Mesenteric fat pad (tissue), 1 donor: ENCODE measurements around the gene KIF5B.

DNA sequence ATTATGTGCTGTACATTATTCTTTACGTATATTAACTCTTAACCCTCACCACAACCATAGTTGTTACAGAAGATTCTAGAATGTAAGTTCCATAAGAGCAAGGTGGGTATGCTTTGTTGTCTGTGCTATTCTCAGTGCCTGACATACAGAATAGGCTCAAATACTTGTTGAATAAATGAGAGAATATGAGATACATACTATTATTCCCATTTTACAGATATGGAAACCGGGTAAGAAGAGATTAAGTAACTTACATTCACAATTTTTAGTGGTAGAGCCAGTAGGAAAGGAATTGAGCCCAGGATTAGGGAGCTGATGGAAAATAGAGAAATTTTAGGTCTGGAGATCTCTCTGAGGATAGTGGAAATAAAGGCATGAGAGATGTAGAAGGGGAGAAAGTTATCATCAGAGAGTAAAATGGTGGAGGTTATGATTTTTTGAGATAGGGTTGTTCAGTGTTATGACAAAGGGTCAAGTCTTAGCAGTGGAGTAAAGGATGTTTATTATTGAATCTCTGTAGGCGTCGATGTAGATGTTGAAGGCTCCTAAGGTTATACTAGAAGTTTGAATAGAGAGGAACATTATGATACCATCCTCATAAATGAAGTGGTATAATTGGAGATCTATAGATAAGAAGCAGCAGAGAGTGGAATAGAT lies 23.1 kb downstream of the ZEB1 start:
- PRO-cap: no peak

- PRO-cap: no peak
Measured at GRCh38 chr10:31361632-31362259, 42.7 kb downstream of the ZEB1 start.

GRCh38 chr10:31701669-31702153 lies 226.9 kb downstream of the ARHGAP12 start:
- PRO-cap: no peak

DNA sequence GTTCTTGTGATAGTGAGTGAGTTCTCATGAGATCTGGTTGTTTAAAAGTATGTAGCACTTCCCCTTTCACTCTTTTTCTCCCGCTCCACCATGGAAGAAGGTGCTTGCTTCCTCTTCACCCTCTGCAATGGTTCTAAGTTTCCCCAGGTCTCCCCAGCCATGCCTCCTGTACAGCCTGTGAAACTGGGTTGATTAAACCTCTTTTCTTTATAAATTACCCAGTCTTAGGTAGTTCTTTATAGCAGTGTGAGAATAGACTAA lies 226.5 kb downstream of the ARHGAP12 start:
- PRO-cap: no peak

DNA sequence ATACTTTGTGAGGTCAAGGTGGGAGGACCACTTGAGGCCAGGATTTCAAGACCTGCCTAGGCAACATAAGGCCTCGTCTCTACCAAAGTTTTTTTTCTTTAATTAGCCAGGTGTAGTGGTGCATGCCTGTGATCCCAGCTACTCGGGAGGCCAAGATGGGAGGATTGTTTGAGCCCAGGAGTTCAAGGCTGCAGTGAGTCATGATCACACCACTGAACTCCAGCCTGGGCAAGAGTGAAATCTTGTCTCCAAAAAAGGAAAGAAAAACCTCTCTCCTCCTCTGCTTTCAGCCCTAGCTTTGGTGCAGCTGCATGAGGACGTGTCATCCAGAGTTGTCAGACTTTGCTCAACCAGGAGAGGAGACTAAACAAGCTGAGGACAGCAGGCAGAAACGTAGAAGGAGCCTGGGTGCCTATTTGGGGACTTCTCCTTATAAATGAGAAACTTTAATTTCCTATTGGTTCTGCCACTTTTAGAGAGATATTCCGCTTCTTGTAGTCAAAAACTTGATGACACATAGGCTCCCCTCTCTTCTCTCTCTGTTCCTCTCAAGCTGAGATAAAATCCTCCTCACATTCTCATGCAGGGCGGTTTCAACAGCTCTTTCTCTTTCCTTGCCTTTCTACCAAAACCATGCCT lies 205.5 kb downstream of the ARHGAP12 start:
- PRO-cap: no peak

DNA sequence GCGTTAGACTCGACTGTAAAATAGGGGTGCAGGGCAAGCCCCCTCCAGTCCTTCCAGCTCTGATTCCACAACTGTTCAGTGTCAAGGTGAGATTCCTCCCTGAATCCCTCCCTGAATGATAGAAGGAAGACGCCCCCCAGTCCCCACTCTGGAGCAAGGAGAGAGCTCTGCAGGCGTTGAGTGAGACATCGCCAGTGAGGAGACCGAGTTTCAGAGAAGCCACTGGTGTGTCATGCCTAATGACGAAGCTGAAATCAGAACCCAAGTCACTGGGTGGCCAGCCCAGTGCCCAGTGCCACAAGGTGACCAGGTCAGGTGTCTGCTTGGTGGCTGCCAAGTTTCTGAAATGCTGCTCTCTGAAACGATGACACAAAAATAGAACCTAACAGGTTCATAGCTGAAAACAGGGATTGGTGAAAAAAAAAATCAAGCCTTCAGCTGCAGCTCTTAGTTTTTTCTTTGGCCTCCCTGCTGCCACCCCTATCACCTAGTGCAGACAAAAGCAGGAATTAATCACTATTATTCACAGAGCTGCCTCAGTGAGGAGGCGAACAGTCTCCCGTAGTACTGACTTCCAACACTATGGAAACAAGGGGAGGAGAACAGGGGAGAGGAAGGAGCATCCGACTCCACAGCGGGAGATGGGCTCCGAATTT lies 153.6 kb downstream of the ARHGAP12 start:
- PRO-cap: no peak

DNA sequence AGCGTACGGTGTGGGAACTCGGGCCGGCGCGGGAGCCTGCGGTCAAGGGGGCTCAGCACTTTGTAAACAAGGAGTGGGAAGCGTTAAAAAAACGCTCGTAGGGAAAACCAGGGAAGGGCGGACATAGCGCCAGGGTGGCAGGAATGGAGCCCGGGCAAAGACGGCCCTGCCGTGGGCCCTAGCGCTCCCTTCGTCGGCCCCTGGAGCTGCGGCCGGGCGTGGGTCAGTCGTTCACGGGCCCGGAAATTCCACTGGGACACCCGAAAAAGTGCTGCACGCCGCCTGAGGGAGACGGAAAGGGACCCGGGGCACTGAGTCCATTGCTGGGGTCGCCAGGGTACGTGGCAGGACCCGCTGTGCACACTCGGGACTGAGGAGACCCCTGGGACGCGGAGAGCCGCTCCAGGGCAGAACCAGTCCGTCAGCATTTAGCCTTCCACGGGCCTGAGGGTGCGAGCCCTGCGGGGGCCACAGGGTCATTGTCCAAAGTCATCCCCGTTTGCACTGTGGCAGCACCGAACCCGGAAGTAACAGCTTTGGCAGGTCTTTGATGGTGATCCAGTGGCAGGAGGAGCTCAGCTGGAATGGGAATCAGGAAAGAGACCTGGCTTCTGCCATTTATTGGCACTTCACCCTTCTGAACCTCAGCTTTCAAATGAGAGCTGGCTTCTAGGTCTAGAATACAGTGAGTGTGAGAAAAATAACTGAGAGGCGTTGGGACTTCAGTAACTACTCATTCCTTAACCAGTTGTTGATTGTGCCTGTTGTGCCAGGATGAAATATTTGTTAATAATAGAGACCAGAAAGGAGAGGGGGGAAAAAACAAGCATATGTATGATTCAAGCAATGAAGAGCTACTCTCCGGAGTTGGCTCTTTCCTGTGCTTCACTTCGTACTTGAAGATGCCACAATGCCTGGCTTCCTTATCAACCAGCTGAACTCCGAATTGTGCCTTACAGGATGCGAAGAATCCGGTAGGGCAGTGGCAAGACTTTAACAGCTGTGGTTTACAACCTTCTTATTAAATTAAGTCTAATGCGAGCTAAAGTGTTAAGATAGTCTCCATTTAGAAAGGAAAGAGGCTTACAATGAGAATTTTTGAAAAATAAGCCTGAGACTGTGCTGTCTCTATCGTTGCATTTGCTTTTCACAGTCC lies 748 bp upstream of the ARHGAP12 start:
- PRO-cap: no peak

GRCh38 chr10:32022658-32023226 lies 33.5 kb downstream of the KIF5B start:
- PRO-cap: no peak

DNA sequence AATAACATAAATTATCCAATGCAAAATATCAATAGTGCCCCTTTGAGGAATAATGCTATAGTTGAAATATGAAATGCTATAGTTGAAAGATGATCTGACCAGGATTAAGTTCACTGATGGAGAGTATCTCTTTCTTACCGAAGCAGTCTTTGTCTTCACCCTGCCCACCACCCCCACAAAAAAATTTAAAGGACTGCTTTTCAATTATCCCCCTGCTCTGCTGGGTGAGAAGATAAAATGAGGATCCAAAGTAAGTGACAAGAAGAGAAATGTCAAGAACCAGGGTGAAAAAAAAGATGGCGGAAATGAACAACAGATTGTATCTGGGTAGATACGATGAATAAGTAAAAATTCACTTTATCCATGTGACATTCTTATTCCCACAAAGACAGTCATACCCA lies 24.0 kb downstream of the KIF5B start:
- PRO-cap: no peak

DNA sequence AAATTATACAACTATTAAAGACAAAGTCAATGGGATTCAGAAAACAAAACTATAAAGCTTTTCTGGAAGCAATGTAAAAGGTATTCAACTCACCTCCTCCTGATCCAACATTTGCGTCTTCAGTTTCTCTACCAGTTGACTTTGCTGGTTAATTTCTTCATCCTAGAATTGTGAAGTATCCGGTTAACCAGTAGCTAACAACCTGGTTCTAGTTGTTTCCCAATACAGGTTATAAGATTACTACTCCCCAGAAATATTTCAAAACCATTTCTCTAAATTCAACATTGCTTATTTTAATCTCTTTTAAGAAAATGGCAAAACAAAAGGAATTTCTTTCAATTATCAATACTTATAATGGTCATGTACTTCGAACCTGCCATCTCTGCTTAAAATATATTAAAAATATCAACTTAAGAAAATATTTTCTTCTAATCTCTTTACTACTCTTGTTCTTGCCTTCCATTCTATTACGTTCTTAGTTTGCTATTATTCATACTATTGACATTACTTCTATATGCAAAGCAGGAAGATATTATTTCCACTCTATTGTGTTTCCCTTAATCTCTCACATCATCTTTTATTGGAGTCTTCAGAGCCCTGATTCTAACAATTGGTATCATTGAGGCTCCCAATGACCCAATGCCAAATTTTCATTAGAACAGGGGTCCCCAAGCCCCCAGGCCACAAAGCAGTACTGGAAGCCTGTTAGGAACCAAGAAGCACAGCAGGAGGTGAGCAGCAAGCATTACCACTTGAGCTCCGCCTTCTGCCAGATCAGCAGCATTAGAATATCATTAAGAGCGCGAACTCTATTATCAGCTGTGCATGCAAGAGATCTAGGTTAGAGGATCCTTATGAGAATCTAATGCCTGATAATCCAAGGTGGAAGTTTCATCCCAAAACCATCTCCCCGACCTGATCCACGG lies 23.3 kb downstream of the KIF5B start:
- PRO-cap: no peak

DNA sequence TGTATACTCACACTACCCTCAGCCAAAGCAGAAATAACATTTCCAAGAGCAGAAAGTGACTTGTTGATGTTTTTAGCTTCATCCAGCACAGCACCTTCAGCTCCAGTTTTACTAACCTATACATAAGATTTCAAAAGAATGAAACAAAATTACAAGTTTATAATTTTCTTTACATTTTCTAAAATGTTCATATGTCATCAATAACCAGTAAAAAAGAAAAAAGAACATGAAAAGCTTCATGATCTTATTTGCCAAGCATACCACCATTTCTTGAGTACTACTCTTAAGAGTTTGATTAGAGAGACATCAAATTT lies 20.4 kb downstream of the KIF5B start:
- PRO-cap: no peak

DNA sequence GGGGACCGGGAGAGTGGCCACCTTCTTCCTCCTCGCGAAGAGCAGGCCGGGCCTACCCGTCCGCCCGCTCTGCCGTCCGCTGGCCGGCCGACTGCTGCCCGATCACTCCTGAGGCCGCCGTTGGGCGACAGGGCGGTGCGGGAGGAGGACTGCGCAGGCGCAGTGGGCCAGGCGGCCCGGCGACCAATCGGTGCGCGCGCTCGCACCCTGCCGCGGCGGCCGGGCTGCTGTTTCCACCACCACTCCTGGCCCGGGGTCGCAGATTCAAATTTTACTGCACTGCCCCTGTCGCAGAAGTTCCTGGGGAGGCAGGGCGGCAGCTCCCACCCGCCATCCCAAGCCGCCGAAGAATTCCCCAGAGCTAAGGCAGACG lies at the start of gene KIF5B:
Gene KIF5B, minus strand, starts transcription at position 129 of the 373 bp plus-strand sequence.
- PRO-cap: bidirectional peak, plus-strand start at position 210 of the sequence, minus-strand start at position 137 of the sequence

DNA sequence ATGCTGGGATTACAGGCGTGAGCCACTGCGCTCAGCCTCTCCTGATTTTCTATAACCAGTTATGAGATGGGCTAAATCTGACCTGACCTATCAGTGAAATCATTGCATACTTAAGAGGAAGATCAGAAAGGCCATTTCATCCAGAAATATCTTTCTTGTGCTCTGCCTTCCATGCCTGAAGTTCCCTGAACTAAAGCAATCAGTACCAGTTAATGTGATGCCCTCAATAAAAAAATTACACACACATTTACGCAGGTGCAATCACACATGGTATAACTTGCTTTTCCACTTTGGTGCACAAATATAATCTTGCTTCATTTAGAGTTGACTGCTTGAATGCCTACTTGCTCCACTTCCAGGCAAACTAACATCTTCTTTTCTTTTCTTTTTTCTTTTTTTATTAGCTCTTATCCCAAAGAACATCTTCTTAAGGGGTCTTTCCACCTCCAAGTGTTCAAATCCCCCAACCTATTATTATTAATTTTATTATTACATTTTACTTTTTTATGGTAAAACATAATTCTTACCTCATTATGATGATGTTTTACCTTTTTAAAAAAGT lies 58.3 kb upstream of the KIF5B start:
- PRO-cap: no peak

DNA sequence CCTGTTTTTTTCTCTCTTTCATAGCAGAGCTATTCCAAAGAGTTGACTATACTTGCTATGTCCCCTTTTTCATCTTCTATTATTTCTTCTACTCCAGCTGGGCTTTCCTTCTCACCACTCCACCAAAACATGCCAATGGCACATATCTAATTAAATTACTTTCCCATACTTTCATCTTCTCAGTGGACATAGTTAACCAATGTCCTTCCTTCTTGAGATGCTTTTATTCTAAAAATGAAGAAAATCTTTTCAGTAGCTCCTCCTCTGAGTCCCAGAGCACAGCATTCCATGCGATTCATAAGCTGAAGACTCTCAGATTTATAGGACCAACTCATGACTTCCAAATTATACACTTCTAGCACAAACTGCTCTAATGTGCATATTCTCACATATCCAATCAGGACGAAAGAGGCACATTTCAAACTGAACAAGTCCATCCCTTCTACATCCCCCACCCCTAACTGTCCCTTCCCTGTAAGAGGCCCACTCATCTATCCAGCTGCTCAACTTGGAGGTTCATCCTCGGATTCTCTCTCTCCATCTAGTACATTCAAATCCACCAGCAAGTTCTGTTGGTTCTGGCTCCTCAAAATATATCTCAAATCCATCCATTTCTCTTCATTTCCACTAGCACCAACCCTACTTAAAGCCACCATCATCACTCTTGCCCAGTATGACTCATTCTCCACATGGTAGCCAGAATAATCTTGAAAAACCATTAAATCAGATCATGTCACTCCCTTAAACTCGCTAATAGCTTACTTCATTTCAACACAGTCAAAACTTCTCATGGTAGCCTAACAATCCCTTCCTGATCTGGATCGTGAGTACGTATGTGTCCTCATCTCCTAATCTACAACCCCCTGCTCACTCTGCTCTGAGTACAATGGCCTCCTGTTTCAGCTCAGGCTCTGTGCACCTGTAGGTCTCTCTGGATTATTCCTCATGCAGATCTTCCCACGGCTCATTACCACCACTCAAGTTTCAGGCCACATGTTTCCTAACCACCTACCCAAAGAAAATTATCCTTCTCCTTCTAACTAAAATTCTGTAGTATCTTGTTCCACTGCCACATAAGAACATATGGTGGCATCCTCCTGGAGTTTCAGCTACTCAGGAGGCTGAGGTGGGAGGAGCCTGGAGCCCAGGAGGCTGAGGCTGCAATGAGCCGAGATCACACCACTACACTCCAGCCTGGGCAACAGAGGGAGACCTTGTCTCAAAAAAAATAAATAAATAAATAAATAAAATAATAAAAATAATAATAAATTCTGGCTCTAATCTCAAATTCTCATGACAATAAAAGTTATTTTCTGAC lies 8.8 kb downstream of the EPC1 start:
- PRO-cap: no peak

DNA sequence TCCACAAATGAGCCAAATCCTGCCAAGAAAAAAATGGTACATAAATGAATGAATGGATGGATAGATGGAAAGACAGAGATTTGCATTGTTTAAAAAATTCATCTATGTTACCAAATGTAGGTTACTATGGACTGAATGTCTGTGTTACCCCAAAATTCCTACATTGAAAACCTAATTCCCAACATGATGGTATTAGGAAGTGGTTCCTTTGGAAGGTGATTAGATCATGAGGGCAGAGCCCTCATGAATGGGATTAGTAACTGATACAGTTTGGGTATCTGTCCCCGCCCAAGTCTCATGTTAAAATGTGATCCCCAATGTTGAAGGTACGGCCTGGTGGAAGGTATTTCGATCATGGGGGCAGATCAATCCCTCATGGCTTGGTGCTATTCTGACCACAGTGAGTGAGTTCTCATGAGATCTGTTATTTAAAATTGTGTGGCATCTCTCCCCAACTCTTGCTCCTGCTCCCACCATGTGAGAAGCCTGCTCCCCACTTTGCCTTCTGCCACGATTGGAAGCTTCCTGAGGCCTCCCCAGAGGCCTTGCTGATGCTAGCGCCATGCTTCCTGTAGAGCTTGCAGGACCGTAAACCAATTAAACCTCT lies 31.8 kb downstream of the ITGB1 start:
- PRO-cap: no peak

DNA sequence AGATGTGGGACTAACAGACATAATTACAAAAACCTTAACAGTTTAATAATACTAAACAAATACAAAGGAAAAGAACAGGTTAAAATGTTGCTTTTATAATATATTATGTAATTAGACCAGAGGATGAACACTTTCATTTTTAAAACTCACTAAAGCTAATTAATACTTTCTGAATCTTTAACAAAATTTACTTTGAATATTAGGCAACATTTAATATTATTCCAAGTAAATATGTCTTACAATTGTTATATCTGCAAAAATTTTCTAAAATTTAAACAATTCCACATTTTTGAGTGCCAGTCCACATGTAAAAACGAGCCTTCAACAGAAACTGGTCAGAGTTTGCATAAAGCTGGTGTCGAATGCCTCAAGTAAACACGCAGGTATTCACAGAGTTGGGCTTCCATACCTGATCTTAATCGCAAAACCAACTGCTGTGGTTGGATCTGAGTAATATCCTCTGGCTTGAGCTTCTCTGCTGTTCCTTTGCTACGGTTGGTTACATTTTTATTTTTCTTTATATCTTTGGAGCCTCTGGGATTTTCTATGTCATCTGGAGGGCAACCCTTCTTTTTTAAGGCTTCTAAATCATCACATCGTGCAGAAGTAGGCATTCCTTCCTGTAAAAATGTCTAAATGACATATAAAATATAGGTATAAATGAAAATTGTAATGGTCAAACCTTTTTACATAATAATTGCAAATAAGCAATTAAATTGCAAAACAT lies 28.5 kb downstream of the ITGB1 start:
- PRO-cap: no peak

GRCh38 chr10:32938461-32939073 lies 19.5 kb downstream of the ITGB1 start:
- PRO-cap: no peak

- PRO-cap: no peak
Measured at GRCh38 chr10:33009823-33010598, 52.0 kb upstream of the ITGB1 start.

DNA sequence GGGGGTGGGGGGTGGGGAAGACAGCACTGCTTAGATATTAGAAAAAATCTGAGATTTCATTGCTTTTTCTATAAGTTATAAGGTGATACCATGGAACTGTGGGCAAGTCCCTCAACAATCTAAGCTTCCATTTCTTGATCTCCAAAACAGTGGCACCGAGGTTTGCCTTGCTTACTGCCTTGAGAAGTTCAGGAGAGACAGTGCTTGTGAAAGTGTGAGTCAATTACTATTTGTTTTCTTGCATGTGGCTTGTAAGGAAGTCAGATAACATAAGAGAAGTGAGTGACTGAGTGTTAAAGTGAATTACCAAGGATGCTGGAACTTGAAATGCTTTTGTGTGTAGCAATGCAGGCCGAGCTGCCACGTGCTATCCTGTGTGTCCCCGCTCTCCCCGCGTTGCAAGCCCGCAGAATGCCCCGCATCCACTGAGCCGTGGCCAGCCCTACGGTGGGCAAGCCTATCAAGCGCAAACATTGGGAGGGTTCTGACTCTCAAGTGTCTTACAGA lies 157.6 kb upstream of the ITGB1 start:
- PRO-cap: no peak

GRCh38 chr10:33150786-33151409 lies 183.6 kb downstream of the NRP1 start:
- PRO-cap: no peak